ENCODE results near the genes RELCH, DSEL and CCDC102B.

- PRO-cap, result bidirectional peak, plus-strand start at chr18:62187255, minus-strand start at chr18:62187046; bidirectional peak, plus-strand start at chr18:62187701, minus-strand start at chr18:62187640
- RAMPAGE, long total RNA, 3 experiments, result start-site peak on the plus strand in 3 of 3 experiments, at chr18:62187253-62187305 at its widest, 38 to 69 reads per replicate
These were observed at the start of gene RELCH for GRCh38 chr18:62187149-62188109. TSS of gene RELCH (plus strand) at chr18:62187255.

- PRO-cap, result no peak
- RAMPAGE, long total RNA, 3 experiments, result no peak in any of the 3 experiments
These were observed 86.2 kb upstream of the ZCCHC2 start for GRCh38 chr18:62436601-62437103.

GRCh38 chr18:62723675-62723988, 8.3 kb downstream of the PHLPP1 start:
- PRO-cap, result no peak
- RAMPAGE, long total RNA, 3 experiments, result no peak in any of the 3 experiments

- PRO-cap, result no peak
- RAMPAGE, long total RNA, 3 experiments, result no peak in any of the 3 experiments
These were observed 65.9 kb downstream of the PHLPP1 start for GRCh38 chr18:62781195-62781693.

DNA sequence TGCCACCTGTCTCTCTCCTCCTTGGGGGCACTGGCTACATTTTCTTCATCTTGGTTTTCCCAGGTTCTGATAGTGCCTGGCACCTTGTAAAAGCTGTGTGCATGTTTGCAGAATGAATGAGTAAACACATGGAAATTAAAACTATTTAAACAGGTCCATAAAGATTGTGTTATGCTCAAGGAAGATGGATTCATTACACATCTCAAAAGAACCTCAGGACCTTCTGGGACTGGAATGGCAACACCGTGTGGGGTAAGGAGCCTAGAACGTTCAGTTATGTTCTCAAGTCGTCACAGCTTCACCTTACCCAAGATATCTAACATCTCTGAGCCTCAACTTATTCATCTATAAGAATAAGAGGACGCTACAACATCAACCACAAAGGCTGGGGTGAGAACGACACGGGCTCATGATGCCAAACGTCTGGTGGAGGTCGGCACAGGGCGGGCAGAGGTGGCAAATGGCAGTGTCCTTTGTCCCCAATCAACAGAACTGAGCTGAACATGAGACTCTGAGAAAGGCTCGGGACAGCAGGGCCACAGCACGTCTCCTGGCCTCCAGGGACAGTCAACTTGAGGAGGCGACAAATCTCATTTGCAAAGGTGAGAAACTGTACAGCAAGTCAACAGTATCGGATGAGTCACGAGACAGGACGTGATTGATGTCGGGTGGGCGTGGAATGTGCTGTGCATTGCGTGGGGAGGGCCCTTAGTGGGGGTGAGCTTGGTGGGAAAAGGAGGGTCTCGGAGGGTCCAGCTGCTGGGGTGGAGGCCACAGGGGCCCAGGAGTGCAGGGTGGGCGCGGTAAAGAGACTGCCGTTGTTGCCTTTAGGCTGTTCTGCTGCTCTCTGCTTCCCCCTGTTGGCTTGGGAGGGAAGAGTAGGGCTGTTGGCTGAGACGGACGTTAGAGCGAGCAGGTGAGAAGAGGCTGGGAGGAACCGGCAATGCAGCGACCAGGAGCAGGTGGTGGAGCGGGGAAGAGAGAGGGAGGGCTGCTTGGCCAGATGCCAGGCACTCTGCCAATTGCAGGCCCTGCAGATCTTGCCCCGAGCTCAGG, 164.5 kb downstream of the BCL2 start:
- PRO-cap, result no peak
- RAMPAGE, long total RNA, 3 experiments, result start-site peak on the plus strand in 1 of 3 experiments, centred at positions 379 to 500 of the sequence, 5 to 6 reads per replicate

GRCh38 chr18:63181855-63182318, 137.7 kb downstream of the BCL2 start:
- PRO-cap, result no peak
- RAMPAGE, long total RNA, 3 experiments, result no peak in any of the 3 experiments

DNA sequence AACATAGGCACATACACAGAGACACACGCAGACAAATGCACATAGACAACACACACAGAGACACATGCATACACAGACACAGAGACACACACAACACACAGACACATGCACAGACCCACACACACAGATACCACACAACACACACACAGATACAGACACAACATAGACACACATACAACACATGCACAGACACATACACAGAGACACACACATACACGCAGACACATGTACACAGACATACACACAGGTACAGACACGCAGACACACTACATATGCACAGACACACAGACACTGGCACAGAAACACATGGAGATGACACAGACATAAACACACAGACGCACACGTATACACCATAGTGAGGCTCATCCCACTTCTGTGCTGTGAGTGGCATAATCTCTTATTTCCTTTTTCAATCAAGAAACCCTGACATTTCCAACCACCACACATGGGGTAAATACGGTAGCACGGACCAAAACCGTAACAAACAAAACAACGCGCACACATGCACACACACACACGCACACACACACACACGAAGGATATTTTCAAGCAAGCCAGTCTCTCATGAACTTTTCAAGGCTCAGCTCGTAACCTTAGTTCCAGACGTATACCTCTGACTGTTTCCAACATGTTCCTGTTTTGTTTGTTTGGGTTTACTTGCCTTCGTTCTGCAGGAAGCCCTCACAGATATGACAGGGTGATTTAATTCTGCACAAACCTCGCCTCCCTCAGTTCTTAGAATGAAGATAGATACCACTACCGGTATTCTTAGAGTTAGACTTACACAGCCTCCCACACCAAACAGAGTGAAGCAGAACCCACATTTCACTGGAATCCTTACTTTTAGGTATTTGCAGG, 119.9 kb downstream of the BCL2 start:
- PRO-cap, result no peak
- RAMPAGE, long total RNA, 3 experiments, result no peak in any of the 3 experiments

- PRO-cap, result no peak
- RAMPAGE, long total RNA, 3 experiments, result no peak in any of the 3 experiments
These were observed 82.5 kb downstream of the BCL2 start for GRCh38 chr18:63236923-63237590.

DNA sequence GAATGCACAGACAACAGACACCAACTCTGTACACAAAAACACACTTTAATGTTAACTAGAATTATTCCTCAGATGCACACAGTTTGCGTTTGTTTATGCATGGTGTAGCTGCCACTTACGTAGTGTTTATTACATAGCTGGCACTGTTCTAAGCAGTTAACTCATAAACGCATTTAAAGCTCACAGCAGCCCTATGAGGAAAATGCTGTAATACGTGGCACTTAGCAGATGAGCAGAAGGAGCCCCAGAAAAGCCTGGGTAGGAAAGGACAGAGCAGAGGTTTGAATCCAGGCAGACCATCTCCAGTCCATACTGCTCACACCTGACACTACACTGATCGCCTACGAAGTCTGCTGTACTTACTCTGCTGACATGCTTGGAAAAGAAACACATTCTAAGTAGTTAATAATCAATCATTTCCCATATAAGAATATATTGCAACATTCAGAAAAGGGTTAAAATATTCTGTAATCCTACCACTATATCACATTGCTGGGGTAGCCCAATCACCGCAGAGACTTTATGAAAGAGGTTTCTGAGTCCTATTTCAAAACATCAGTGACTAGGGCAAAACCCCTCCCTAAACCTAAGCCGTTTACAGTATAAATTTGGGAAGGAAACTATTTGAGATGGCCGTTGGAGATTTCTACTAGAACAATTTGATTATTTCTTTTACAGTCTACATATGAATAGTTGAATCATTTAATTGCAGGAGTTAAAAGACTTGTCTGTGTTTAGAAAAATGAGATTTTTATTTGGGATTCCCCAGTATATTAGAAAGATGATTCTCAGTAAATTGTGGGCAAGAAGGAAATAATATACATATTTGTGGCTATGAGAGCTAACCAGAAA, 66.4 kb downstream of the BCL2 start:
- PRO-cap, result no peak
- RAMPAGE, long total RNA, 3 experiments, result no peak in any of the 3 experiments

DNA sequence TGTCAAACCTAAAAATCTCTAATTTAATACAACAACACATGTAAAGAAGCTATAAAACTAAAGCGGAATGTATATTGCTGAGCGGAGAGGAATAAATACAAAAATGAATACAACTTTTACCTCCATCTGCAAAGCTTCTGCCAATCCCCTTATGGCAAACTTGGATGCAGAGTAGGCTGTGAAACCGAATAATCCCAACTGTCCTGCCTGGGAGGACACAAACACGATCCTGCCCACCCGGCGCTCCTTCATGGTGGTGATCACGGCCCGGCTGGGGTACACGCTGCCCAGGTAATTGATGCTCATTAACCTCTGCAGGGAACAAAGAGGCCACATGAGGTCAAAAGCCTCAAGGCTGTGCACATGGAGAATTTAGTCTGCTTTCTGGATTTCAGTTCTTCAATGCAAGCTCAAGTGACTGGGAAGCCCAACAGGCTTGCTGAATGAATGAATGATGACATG, 16.2 kb downstream of the KDSR start:
- PRO-cap, result no peak
- RAMPAGE, long total RNA, 3 experiments, result no peak in any of the 3 experiments

GRCh38 chr18:63405954-63406261, 16.4 kb downstream of the VPS4B start:
- PRO-cap, result no peak
- RAMPAGE, long total RNA, 3 experiments, result no peak in any of the 3 experiments

DNA sequence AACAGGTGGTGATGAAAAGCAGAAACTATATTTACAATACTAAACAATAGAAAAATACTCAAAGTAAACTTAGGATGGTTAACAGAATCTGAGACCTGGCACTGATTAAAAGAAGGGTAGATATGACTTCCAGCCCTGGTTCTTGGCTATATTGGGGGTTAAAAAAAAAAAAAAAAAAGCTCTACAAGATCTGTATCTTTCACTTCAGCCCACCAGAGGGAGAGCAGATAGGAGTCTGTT, 777.8 kb downstream of the SERPINB8 start:
- PRO-cap, result no peak
- RAMPAGE, long total RNA, 3 experiments, result no peak in any of the 3 experiments

DNA sequence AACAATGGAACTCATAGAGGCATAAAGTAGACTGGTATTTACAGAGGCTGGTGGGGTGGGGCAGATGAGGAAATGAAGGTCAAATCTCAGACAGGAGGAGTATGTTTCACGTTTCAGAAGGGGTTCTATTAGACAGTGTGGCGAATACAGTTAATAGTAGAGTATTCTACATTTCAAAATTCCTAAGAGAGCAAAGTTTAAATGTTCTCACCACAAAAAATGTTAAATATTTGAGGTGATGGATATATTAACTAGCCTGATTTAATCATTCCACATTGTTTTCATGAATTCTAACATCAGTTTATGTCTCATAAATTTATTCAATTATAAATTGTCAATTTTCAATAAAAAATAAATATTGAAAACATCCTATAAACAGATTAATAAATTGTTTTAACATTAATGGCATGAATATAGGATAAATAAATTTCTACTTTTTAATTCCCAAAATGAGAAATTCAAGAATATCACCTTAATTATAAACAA, 4.5 kb downstream of the CDH19 start:
- PRO-cap, result no peak
- RAMPAGE, long total RNA, 3 experiments, result no peak in any of the 3 experiments

DNA sequence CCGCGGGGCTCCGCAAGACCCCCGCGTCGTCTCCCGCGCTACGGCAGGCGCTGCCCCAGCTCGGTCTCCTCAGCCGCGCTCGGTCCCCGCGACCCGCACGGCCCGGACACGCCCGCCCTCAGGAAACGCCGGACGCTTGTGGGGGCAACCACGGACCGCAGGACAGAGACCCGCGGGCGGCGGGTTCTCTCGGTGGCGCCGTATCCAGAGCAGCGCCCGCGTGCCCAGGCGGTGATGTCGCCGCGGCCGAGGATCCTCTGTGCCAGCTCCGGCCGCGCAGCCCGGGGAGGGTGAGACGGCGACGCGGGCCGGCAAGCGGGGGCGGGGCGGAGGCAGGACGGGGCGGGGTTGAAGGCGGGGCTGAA, at the start of gene DSEL:
TSS of gene DSEL (minus strand) at position 261 of the 365 bp plus-strand sequence.
- PRO-cap, result bidirectional peak, plus-strand start outside the sequence, minus-strand start at position 261 of the sequence
- RAMPAGE, long total RNA, 3 experiments, result no peak in any of the 3 experiments

GRCh38 chr18:68798007-68798475, at the start of gene CCDC102B:
TSS of gene CCDC102B (plus strand) at chr18:68798080.
- PRO-cap, result no peak
- RAMPAGE, long total RNA, 3 experiments, result no peak in any of the 3 experiments

DNA sequence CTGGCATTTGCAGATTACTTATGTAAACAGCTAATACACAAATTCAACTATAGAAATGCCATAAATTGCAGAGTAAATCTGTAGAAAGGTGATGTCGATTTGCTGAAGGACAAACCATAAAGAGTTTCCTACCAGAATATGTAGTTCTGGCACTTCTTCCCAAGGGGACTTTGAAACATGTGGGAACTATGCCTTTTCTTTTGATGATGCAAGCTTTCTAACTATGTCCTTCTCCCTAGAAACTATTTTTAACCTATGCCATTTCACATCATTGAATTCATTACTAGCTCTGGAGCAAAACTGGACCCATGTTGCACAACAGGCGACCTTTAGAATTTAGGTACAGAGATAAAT, 186.4 kb downstream of the CCDC102B start:
- PRO-cap, result no peak
- RAMPAGE, long total RNA, 3 experiments, result no peak in any of the 3 experiments

DNA sequence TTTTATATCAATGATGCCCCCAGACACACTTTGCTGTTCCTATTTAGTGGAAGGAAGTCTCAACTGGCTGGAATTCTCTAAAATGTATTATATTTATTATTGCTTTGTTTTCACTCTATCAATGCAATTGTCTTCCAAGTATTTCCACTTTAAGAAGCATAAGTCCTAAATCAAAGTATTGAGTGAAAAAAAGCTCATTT, 33.4 kb upstream of the DOK6 start:
- PRO-cap, result no peak
- RAMPAGE, long total RNA, 3 experiments, result no peak in any of the 3 experiments

DNA sequence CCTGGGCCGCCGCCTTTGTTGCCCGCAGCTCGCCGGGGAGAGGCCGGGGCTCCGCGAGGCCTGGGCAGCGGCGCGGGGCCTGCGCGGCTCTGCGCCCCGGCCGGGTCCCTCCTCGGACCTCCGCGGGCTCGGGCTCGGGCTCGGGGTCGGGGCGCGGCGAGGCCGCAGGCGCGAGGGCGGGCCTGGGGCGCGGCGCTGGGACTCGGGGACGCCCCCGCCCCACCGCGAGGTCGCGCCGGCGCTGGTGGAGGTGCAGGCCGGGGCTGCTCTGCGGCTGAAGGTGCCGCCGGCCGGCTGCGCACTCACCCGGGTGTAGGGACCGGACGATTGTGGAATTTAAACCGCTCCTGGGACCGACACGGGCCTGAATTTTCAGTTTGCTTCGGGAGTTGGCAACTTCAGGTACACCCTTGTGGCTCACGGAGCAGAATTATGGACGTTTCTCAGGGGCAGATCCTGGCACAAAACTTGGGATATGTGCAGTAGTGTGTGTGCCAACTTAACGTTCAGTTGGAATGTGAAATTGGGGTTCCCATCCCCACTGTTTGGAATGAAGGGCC, 701 bp downstream of the SOCS6 start:
- PRO-cap, result bidirectional peak, plus-strand start at position 222 of the sequence, minus-strand start at position 121 of the sequence
- RAMPAGE, long total RNA, 3 experiments, result start-site peak on the minus strand in 1 of 3 experiments, centred at position 440 of the sequence, 6 reads per replicate

GRCh38 chr18:70292649-70293186, 3.9 kb downstream of the SOCS6 start:
- PRO-cap, result no peak
- RAMPAGE, long total RNA, 3 experiments, result no peak in any of the 3 experiments

DNA sequence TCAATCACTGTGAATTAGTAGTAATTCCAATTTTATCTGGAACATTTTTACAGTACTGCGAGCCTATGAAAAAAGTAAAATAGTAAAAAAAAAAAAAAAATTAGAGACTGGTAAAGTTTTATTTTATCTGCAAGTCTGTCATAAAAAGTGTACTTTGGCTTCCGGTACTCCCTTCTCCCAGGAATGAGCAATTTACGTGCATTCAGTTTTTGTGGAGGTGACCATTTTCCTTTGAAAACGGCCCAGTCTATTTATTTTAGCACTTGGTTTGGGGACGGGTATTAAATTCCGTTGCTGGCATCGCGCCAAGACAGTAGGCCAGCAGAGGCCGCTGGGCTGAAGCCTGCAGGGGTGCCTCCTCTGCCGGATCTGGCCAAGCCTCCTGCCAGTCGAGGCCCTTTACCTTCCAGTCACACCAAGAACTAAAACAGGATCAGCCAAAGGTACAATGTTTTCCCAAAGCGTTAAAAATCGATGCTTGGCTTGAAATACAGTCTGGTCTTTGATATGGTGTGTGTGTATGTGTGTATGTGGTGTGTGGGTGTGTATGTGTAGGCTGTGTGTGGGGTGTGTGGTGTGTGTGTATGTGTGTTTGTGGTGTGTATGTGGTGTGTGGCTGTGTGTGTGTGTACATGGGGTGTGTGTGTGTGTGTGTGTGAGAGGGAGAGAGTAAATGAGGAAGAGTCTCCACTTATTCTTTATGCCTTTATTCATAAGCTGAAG, 175.9 kb downstream of the SOCS6 start:
- PRO-cap, result no peak
- RAMPAGE, long total RNA, 3 experiments, result no peak in any of the 3 experiments